AG09309 (cell line): Measurements from ENCODE around the genes TYW1 and GALNT17.

GRCh38 chr7:66490321-66491389, 138.0 kb upstream of the KCTD7 start:
- RRBS: no CpG with 5 or more reads among the region's 16 CpGs

DNA sequence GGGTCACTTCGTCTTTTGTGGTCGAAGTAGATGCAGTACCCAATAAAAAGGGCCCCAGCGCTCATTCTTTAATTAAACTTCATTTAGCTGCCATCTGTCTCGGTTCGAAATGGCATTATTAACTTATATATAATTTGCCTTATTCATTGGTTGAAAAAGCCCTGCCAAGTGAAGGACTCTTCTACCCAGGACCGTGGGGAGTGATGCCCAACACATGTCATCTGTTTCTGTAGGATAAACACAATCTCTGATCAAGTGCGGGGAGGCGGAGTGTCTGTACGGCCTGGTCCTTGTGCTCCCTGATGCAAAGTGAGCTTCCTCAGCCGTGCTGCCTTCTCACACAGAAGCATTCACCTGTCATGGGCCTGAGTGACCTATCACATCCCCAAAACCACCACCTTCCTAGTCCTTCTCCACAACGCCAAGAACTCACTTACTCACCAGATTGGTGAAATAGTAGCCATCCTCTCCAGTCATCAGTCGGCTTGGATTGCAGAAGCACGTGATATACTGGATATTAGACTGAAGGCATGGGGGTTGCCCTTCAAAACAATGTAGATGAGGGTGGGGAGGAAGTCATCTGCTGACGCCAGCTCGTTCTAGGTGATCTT, 74.4 kb upstream of the KCTD7 start:
- RRBS: no CpG with 5 or more reads among the region's 15 CpGs

GRCh38 chr7:66958943-66959415, 36.4 kb downstream of the SBDS start:
- RRBS: 97% methylated on average over 1 of the region's 8 CpGs

GRCh38 chr7:66988927-66989258, 6.5 kb downstream of the SBDS start:
- RRBS: no CpG with 5 or more reads among the region's 2 CpGs

- RRBS: under 1% methylated on average over 3 of the region's 38 CpGs
Observed at GRCh38 chr7:66996686-66997432, at the start of gene TYW1. Gene TYW1 (plus strand): TSS chr7:66996833.

DNA sequence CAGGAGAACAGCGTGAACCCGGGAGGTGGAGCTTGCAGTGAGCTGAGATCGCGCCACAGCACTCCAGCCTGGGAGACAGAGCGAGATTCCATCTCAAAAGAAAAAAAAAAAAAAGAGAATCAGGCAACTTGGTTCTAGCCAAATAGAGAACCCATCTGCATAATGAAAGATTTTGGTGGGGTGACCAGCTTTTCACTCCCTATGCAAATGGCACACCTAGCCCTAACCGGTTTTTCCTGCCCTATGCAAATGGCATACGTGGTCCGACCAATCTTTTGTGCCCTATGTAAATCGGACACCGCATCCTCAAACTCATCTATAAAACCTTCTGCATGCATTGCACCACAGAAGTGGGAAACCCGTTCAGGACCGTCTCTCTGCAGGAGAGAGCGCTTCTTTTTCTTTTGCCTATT, 115.8 kb downstream of the SPDYE21 start:
- RRBS: no CpG with 5 or more reads among the region's 13 CpGs

- RRBS: no CpG with 5 or more reads among the region's 7 CpGs
Observed at GRCh38 chr7:67518479-67519161, 241.9 kb downstream of the SPDYE21 start.

GRCh38 chr7:67738718-67739345, 462.1 kb downstream of the SPDYE21 start:
- RRBS: no CpG with 5 or more reads among the region's 7 CpGs

GRCh38 chr7:67764221-67764919, 487.6 kb downstream of the SPDYE21 start:
- RRBS: no CpG with 5 or more reads among the region's 8 CpGs

GRCh38 chr7:69505796-69506295, 92.4 kb upstream of the AUTS2 start:
- RRBS: no CpG with 5 or more reads among the region's 5 CpGs

DNA sequence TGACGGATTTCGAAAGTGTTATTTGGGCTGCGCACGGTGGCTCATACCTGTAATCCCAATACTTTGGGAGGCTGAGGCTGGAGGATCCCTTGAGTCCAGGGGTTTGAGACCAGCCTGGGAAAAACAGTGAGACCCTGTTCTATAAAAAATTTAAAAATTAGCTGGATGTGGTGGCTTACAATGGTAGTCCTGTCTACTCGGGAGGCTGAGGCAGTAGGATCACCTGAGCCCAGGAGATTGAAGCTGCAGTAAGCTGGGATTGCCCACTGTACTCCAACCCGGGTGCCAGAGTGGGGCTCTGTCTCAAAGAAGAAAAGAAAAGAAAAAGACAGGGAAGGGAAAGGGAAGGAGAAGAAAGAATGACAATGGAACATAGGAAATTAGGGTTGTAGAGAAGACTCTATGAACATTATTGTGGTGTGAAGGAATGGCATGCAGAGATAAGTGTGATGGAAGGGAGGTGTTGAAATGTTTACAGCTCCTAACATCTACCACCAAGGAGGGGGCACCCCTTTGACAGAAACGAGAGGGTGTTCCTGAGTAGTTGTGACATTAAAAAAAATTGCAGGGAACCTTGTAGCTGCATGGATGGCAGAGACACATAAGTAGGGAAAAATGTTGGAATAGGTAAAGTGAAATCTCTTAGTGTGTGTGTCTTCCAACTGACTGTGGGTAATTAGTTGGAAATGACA, 27.4 kb downstream of the AUTS2 start:
- RRBS: no CpG with 5 or more reads among the region's 7 CpGs

GRCh38 chr7:69630403-69630838, 32.1 kb downstream of the AUTS2 start:
- RRBS: no CpG with 5 or more reads among the region's 4 CpGs

- RRBS: no CpG with 5 or more reads among the region's 4 CpGs
Observed at GRCh38 chr7:69635322-69635879, 37.1 kb downstream of the AUTS2 start.

- RRBS: no CpG with 5 or more reads among the region's 2 CpGs
Observed at GRCh38 chr7:69708835-69709422, 110.7 kb downstream of the AUTS2 start.

GRCh38 chr7:70157826-70158497, 559.7 kb downstream of the AUTS2 start:
- RRBS: no CpG with 5 or more reads among the region's 2 CpGs

DNA sequence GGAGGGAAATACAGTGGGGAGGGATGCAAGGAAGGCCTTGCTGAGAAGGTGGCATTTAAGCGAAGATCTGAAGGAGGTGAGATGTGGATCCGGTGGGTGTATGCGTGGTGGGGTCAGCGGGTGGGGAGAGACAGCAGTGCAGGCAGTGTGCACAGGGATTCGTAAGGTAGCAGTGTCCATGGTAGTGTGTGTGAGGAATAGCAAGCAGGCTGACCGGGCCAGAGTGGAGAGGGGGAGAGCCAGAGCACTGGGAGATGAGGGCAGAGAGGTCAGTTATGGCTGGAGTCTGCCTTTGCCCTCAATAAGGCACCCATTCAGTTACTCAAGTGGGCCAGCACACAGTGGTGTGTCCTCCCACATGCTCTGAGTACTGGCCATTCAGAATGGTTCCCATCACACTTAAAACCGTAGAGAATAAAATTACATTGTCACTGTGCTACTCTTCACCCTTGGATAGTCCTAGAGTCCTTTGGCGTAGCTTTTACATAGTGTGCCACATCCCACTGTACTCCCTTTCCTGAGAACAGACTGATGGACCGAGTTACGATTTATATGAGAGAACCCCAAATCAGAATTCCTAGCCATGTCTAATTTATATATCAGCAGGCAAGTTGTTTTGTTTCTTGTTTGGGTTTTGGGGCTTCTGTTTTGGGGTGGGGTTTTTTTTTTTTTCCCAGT, 660.1 kb upstream of the GALNT17 start:
- RRBS: no CpG with 5 or more reads among the region's 10 CpGs

- RRBS: no CpG with 5 or more reads among the region's 5 CpGs
Observed at GRCh38 chr7:70738080-70738643, 393.8 kb upstream of the GALNT17 start.

GRCh38 chr7:70776674-70777522, 355.0 kb upstream of the GALNT17 start:
- RRBS: no CpG with 5 or more reads among the region's 11 CpGs

DNA sequence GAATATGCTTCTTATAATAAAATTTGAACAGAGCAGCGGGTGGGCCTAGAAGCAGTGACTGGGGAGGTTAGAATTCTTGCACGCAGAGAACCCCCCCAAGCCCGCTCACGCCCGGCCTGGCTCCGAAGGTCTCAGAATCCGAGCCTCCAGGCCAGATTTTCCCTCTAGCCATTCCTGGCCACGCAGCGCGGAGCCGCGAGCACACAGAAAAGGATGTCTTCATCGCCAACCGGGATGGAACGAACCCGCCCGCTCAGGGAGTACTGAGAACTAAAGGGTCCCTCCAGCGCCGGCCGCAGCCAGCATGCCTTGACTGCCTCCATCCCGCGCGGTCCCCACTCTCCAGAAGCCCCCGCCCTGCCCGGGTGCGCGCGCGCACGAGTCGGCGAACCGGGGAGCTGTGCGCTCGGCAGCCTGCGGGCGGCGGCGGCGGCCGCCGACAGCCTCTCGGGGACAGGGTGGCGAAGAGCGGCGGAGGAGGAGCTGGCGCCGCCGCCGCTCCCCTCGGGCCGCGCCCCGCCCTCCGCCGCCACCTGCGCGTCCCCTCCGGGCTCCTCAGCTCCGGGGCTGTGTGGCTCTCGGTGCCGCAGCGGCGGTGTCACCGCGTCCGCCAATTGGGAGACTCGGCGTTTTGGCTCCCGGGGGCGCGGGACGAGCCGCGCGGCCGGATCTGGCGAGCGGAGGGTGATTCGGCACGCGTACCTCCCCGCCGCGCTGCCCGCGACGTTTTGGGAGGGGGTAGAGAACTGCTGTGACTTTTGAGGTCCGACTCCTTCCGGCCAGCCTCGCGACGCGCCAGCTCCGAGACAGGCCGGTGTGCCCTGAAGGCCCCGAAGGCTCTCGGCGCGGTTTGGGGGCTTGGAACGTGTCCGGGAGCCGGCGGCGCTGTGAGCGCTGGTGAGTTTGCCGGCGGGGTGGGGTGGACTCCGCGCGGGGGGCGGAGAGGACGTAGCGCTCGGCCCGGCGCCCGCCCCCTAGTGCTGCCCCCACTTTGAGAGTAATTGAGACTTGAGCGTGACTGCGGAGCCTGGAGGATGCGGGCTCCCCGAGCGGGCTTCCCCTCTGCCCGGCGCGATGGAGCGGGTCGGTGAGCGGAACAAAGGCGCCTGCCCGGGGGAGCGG, at the start of gene GALNT17:
TSS of gene GALNT17 (plus strand) at position 1,004 of the 1,122 bp plus-strand sequence.
- RRBS: 4% methylated on average over 62 of the region's 132 CpGs

- RRBS: no CpG with 5 or more reads among the region's 6 CpGs
Observed at GRCh38 chr7:71310596-71311098, 178.7 kb downstream of the GALNT17 start.